Neural crest cell (in vitro differentiated cells): ENCODE measurements around a stretch of chrX.

DNA sequence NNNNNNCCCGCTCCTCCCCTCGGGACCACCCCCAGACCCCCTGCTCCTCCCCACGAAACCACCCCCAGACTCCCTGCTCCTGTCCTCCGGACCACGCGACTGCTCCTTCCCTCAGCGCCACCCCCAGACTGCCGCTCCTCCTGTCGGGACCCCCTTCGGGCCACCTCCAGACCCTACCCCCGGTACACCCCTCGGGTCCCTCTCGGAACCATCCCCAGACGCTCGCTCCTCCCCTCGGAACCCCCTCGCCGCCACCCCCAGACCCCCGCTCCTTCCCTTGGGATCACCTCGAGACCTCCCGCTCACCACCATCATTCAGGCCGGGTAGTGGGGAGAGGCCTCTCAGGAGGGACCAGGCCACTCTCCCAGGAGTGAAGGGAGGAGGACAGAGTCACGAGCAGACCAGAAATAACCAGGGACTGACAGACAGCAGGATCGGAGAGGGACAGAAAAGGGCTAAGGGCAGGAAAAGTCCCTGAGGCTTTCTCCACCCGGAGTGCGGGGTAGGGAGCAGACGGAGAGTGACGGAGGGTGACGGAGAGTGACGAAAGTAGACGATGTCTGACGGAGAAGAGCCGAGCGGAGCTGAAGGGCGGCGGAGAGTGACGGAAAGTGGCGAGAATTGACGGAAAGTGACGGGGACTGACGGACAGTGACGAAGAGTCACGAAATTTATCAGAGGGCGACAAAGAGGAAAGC lies 54.7 kb upstream of the PLCXD1 start:
- PRO-cap, result unidirectional peak, minus-strand start at position 424 of the sequence

- PRO-cap, result bidirectional peak, plus-strand start at chrX:276366, minus-strand start at chrX:276085
Measured at GRCh38 chrX:276030-276505, 5.1 kb upstream of the PLCXD1 start.

GRCh38 chrX:287669-288134 lies 6.5 kb downstream of the PLCXD1 start:
- PRO-cap, result no peak

DNA sequence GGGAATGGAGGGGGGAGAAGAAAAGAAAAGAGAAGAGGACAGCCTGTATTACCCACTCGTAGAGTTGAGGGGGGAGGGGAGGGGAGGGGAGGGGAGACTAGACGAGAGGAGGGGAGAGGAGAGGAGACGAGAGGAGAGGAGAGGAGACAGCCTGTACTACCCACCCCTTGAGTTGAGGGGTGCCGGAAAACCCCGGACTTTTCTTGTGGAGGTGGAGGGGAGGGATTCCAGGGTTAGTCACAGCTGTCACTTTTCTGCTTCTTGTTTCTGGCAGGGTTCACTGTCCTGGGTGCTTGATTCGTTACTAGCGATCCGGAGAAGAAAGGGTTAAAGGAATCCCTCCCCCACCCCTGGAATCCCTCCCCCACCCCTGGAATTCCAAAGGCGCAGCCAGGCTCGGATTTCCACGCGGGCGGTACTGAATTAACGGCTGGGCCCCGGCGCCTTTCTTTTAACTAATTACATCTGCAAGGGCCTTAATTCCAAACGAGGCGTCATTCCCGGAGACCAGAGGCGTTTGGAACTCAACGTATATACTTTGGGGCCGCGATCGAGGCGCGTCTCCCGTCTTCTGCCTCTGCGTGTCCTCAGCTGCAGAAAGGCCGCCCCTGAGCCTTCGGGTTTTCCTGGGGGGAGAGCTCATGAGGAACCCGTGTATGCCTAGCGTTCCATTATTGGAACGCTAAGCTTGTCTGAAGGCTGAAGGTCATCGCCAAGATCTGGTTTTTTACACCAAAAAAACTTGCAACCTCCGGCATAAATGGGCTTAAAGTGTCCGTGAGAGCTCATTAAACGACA lies 20.1 kb upstream of the CSF2RA start:
- PRO-cap, result unidirectional peak, plus-strand start at position 393 of the sequence

DNA sequence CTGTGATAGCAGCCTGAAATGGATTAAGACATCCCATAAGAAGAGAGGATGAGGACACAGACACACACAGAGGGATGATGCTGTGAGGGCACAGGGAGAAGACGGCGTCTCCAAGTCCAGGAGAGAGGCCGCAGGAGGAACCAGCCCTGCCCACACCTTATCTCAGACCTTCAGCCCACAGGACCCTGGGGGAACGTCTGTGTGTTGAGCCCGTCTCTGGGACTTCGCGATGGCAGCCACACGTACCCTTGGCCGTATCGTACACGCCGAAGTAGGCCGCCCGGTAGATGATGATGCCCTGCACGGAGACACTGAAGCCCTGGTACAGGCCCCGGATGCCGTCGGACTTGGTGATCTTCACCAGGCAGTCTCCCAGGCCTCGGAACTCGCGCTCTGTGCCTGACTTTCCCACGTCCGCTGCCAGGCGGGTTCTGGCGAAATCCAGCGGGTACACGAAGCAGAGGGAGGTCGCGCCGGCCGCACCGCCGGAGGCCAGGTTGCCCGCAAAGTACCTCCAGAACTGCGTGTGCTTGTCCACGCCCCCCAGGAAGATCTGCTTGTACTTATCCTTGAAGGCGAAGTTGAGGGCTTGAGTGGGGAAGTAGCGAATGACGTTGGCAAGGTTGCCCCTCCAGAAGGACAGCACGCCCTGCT lies 2.8 kb downstream of the SLC25A6 start:
- PRO-cap, result no peak

GRCh38 chrX:1453837-1454104 lies 1.1 kb upstream of the ASMTL start:
- PRO-cap, result no peak

- PRO-cap, result no peak
Measured at GRCh38 chrX:1464704-1465870, 12.4 kb upstream of the ASMTL start.

- PRO-cap, result no peak
Measured at GRCh38 chrX:1486529-1487245, 34.0 kb upstream of the ASMTL start.

DNA sequence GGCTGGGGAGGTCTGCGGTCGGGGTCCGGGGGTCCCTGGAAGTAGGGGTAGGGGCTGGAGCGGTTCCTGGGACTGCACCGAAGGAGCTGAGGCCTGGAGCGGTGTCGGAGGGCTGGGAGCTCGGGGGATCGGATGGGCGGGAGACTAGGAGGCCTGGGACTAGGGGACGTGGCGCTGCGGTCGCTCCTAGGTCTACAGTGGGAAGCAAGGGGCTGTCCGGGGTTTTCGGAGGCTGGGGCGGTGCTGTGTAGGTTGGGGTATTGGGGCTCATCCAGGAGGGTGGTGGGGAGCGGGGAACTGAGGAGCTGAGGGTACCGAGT lies 515 bp downstream of the AKAP17A start:
- PRO-cap, result no peak

DNA sequence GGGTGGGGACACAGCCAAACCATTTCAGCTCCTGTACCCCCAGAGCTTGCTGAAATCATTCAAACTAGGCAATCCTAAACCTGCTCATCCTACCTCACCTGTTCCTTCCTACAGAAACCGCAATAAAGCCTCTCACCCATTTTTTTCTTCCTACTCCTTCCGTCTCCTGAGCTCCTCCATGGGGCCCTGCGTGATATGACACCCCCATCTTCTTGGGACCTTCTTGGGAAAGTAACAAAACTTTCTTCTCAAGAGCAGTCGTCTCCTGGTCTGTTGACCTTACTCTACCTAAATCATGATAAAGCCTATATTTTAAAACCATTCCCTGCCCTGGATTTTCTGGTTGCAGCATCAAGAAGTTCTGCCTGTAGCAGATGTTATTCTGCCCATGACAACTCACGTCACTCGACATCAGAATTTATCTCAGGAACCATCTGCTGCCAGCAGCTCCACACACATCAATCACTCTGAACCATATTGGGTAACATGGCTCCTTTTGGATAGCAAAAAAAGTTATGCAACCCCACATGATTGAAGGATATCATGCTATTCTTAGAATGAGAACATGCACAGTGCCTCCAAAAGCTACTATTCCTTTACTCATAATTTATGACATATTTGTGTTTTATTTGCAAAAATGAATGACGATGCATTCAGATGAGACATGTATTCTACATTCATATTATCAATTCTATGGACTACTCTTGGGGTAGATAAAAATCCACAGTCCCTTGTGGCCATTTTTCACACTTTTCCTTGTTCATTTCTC lies 341.5 kb downstream of the DHRSX start:
- PRO-cap, result no peak

DNA sequence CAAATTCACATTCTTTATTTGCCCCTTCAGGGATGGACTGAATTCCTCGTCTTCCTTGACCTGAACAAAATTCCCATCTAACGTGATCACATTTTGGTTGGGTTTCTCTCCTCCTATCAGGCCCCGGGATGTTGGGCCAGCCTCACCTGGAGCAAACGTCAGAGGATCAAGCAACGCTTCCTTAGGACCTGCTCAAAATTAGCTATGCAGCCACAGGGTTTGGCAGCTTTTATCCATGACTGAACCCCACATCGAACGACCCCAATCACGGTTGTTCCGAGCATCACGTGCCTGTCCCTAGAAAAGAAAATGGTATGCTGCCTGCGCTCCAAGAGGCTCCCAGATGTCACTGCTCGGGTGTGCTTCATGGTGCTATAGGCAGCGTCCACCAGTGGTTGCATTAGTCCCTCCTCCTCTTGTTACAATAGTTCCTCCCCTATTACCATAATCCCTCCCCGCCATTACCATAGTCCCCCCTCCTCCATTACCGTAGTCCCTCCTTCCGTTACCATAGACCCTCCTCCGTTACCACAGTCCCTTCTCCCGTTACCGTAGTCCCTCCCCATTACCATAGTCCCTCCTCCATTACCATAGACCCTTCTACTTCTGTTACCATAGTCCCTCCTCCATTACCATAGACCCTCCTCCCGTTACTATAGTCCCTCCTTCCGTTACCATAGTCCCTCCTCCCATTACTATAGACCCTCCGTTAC lies 129.9 kb downstream of the DHRSX start:
- PRO-cap, result no peak

- PRO-cap, result no peak
Measured at GRCh38 chrX:2486539-2487203, 14.1 kb downstream of the DHRSX start.

- PRO-cap, result no peak
Measured at GRCh38 chrX:2502502-2503157, 1.9 kb upstream of the DHRSX start.

DNA sequence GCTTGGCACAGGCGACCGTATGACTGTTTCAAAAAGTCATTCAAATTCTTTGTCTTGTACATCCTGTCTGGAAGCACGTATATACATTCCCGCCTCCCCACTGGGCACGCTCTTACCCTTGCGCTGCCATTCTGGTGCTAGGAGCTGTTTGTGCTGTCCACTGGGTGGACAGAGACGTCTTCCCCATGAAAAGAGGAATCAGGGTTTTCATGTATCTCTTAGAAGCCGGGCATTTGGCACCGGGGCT lies 40.1 kb upstream of the CD99 start:
- PRO-cap, result no peak

GRCh38 chrX:2691621-2692791 lies 911 bp downstream of the CD99 start:
- PRO-cap, result no peak

DNA sequence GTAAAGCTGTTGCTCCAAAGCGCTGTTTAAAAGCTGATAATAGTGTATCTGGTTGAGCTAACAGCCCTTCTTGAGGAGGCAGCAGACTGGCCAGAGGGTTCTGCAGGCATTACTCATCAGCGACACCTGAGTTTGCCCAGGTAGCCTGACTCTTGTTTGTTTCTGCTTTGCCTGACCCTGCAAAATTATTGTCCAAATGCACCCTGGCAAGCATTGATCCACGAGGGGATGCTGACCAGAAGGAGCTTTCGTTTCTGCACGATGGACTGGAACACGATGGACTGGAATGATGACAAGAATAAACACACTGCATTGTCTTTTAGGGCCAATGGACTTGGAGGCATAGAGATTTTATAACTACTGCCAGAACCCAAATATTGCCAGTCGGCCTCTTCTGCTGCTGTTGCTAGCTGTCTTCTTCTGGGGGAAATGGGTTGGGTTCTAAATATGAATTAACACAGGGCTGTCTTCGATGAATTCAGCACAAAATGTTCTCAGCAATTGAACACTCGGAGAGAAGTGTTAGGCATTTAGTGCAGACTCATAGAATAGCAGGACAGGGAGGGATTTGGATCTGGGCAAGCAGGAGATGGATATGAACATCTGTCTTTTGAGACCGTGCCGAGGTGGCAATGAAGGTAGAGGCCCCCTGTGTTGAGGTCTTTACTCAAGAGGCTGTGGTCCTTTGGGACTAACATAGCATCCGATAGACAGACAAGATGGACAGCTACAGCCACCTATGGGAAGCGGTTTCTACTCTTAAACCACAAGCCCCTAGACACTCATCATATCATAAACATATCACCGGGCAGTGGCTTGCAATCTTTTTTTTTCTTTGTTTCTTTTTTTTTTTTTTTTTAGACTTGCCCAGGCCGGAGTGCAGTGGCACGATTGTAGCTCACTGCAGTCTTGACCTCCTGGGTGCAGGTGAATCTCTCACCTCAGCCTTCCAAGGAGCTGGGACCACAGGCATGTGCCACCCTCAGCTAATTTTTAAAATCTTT lies 6.6 kb downstream of the CD99 start:
- PRO-cap, result no peak

DNA sequence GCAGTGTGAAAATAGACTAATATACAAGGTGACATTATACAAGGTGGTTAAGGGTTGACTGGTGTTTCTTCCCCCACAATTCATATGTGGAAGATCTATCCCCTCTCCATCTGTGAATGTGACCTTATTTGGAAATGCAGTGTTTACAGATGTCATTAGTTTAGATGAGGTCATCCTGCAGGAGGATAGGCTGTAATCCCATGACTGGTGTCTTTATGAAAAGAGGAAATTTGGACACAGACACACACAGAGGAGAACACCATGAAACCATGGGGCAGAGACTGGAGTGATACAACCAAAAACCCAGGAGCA lies 27.4 kb downstream of the ARSD start:
- PRO-cap, result no peak

GRCh38 chrX:3743529-3743996 lies 30.1 kb upstream of the PRKX start:
- PRO-cap, result no peak

DNA sequence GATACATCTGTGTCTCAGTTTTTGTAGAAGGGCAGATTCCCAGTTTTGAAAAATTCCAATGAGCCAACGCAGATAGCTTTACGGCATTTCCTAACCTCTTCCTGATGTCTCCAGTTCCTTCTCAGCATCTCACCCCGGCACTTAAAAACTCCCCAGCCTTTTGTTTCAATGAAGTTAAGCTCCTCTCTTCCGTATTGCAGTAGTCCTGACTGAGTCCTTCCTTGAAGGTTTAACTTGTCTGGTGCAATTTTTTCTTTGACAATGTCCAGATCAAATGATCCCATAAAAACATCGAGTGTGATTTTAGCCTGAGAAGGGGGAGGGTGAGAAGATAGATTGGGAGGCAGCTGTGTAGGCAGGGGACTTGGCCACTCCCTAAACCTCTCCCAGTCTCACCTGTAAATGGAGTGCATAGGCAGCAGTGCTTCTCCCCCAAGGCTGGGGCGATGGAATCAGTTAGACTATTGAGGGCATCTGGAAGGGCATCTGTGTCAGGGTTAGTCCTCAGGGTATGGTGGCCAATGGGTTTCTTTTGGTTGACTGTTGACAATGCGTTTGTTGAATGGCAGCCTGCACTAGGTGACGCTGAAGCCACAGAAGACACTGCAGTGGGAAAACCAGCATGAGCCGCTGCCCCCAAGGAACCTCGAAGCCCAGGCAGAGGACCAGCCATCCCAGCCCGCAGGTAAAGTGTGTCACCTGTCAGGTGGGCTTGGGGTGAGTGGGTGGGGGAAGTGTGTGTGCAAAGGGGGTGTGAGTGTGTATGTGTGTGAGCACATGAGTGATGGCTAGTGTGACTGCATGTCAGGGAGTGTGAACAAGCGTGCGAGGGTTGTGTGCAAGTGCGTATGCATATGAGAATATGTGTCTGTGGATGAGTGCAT lies 108.8 kb upstream of the PRKX start:
- PRO-cap, result no peak

DNA sequence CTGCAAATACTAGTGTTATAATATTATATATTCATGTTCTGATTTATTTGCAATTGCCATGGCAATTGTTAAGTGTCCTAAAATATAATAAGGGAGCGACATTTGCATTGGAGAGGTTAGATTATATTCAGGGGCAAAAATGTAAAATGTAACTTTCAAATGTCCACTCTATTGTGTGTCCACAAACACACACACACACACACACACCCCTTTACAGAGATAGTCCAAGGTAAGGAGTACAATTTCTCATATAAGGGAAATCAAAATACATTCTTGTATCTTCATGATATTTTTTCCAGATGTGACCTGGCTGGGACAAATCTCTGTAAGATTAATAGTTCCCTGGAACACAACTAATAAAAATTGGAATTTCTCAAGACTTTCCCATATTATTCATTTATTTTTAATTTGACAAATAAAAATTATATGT lies 847.1 kb upstream of the PRKX start:
- PRO-cap, result no peak